ENCODE measurements around the gene ATP2C2.

- RRBS = 81% methylated on average over 2 of the region's 22 CpGs
These were observed 11.6 kb downstream of the KCNG4 start for GRCh38 chr16:84228031-84228882.

DNA sequence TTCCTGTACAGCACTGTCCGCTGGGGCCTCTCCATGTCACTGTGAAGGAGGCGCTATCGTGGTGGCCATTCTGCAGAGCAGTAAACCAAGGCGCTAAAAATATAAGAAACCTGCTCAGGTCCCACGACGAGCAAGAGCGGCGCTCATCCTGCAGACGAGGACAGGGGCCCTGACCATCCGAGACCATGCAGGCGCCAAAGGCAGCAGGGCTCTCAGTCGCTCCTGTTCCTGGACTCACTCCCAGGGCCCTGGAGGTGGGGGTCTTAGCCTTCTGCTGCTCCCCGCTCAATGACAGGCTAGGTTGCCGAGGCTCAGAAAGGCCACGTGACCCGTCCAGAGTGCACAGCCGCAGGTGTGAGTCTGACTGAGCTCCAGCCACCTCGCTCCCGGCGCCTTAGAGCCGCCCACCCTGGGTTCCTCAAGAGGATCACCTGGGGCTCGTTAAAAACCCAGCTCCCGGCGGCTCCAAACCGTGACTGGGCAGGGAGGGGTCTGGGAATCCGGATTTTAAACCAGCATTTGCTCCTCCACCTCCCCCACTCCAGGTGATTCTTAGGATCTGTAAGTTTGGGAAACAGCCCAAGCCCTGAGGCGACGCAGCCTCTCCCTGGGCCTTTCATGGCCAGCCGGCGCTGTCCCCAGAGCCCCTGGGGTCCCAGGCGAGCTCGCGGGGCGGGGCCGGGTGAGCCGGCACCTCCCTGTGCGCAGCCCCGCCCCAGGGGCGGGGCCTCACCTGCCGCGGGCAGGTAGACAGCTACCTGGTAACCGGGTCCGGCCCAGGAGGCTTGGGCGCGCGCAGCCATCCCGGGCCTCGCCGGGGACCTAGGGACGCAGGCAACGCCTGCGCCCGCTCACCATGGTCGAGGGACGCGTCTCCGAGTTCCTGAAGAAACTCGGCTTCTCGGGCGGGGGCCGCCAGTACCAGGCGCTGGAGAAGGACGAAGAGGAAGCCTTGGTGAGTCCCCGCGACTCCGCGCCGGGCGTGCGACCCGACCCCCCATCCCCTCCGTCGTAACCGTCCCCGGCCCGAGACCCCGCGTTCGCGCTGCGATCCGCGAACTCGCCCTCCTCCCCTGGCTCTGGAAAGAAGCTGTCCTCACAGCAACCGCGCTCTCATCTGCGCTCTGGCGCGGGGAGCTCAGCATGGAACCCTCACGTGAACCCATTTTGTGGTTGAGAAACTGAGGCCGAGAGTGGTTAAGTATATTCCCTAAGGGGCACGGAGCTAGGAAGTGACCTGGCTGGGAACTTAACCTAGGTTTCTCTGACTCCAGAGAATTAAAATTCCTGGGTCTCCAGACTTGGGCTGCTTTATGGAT, at the start of gene ATP2C2:
Gene ATP2C2, plus strand, starts transcription at position 779 of the 1,319 bp plus-strand sequence.
- RRBS = 12% methylated on average over 30 of the region's 92 CpGs

GRCh38 chr16:84605980-84606707, 11.7 kb downstream of the COTL1 start:
- RRBS = no CpG with 5 or more reads among the region's 11 CpGs

DNA sequence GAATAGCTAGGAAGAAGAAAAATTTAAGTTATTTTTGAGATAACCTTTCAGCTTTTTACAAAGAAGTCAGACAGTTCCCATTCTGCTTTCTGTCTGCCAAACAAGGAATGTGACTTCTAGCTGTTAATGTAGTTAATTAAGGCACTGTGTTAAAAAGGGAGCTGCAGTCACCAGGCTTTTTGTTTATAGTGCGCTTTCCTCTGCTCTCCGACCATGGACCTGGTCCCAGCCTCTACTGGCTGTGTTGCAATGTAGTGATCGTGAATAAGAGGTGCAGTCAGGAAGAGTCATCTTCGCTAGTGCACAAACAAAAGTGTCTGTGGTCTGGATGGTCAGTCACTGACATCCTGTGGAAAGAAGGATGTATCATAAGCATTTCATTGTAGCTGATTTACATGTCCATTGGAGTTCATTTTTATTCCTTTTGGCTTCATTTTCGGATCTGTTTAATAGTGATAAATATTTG, 39.9 kb downstream of the USP10 start:
- RRBS = no CpG with 5 or more reads among the region's 5 CpGs

GRCh38 chr16:84765422-84766464, 54.0 kb upstream of the CRISPLD2 start:
- RRBS = no CpG with 5 or more reads among the region's 17 CpGs

- RRBS = no CpG with 5 or more reads among the region's 11 CpGs
These were observed 43.6 kb downstream of the CRISPLD2 start for GRCh38 chr16:84863393-84863865.

DNA sequence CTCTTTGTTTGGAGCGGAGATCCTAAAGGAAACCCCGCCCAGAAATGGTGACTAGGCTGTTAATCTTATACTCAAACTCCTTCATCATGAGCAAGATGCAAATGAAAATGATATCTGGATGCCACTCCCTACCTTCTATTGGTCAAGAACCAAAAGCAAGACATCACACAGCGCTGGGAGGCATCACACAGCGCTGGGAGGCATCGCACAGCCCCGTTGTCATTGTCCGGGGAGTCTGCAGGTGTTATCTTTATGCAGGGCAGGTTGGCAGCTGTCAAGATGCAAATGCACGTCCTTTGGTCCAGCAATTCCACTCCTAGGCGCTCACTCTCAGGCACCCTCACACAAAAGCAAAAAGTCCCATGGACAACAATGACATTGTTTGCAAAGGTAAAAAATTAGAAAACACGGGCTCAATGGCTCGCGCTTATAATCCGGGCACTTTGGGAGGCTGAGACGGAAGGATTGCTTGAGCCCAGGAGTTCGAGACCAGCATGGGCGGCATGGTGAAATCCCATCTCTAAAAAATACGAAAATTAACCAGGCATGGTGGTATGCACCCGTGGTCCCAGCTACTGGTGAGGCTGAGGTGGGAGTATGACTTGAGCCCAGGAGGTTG, 80.7 kb downstream of the CRISPLD2 start:
- RRBS = no CpG with 5 or more reads among the region's 18 CpGs

- RRBS = no CpG with 5 or more reads among the region's 31 CpGs
These were observed 83.5 kb downstream of the ZDHHC7 start for GRCh38 chr16:84927612-84928458.

GRCh38 chr16:84975117-84975428, 36.3 kb downstream of the ZDHHC7 start:
- RRBS = no CpG with 5 or more reads among the region's 11 CpGs

DNA sequence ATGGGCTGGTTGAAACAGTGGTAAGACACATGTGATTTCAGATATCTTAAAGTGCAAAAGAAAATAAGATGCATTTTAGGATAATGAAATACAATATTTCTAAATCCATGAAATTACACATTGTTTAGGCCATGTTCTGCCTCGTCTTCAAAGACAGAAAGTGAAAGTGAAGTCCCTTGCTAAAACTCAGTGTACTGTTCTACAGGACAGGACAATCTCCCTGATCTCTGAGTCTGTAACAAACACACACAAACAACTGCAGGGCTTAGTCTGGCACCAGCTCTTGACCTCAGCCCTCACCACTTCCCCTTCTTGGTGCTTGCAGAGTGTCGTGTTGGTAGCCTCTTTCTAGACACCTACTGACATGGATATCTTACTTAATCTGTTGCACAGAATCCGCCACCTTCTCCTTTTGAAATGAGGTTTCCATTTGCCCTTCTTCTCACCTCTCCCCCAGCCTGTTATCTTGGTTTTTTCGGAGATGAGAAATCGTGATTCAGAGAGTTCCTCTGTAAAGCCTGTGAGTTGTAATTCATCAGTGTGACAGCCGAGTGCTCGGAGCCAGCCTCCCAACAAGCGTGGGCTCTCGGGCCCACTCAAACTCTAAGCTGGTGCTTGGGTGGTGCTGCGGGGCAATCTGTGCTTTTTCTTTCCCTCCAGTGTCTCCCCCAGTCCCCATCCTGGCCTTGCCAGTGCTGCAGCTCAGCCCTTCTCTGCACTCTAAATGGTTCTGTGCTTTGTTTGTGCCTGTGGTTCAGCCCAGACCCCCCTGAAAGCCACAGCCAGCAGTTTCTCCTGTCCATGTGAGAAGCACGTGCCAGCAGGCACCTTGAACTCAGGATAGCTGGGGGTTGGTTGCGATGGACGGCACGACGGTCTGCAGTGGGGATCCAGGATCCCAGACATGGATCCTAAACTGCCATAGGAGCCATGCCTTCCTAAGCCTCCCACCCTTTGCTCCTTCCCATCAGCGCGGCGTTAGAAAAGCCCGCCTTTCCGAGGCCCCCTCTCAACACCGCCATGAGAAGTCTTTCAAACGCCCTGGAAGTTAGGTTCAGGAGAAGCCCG, 28.0 kb downstream of the KIAA0513 start:
- RRBS = no CpG with 5 or more reads among the region's 23 CpGs

GRCh38 chr16:85093307-85094499, 18.6 kb downstream of the CIBAR2 start:
- RRBS = no CpG with 5 or more reads among the region's 25 CpGs

GRCh38 chr16:85200168-85201025, 88.1 kb upstream of the CIBAR2 start:
- RRBS = no CpG with 5 or more reads among the region's 20 CpGs

GRCh38 chr16:85322899-85323247, 210.6 kb upstream of the CIBAR2 start:
- RRBS = no CpG with 5 or more reads among the region's 11 CpGs

DNA sequence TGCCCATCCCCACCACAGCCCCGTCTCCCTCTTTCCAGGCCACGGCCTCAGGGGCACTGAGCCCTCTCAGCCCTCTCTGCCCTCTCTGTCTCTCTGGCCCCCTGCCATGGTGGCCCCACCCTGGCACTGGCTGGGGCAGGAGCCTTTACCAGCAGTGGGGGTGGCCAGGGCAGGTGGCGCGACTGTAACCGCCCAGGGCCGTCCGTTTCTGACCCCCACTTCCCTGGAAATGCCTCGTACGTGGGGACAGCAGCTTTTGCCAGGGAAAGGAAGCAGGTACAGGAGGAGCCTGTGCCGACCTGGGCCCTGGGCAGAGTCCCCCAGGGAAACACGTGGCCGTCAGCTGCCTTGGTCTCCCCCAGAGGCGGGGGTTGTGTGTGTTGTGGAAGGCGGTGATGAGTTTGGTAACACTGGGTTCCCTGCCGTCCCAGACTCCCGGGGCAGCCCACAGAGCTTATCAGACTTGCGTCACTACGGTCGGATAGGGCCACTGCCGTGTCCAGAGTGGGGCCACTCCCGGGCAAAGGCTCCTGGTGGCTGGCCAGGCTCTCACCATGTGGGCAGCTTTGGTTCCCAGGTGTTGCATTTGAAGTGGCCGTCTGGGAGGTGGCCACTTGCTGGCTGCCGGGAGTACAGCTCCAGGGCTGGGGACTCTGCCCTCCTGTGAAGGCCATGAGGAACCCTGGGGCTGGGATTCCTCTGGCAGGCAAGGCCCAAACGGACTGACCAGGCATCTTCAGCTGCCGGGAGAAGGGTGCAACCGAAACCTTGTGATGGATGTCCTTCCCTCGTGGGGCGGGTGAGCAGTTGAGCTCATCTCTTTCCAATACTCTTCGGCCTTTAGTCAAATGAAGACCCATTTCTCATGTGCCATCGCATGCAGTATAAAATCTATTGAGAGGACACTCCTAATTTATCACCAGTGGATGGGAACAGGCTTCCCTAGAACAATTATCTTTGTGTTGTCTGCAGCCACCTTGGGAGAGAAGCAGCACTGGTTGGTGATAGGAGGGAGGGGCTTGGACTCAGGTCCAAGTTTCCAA, 249.5 kb upstream of the CIBAR2 start:
- RRBS = 71% methylated on average over 6 of the region's 30 CpGs

- RRBS = 40% methylated on average over 3 of the region's 27 CpGs
These were observed 120.9 kb upstream of the GSE1 start for GRCh38 chr16:85491938-85492827.

- RRBS = no CpG with 5 or more reads among the region's 9 CpGs
These were observed 55.6 kb upstream of the GSE1 start for GRCh38 chr16:85557448-85557915.

DNA sequence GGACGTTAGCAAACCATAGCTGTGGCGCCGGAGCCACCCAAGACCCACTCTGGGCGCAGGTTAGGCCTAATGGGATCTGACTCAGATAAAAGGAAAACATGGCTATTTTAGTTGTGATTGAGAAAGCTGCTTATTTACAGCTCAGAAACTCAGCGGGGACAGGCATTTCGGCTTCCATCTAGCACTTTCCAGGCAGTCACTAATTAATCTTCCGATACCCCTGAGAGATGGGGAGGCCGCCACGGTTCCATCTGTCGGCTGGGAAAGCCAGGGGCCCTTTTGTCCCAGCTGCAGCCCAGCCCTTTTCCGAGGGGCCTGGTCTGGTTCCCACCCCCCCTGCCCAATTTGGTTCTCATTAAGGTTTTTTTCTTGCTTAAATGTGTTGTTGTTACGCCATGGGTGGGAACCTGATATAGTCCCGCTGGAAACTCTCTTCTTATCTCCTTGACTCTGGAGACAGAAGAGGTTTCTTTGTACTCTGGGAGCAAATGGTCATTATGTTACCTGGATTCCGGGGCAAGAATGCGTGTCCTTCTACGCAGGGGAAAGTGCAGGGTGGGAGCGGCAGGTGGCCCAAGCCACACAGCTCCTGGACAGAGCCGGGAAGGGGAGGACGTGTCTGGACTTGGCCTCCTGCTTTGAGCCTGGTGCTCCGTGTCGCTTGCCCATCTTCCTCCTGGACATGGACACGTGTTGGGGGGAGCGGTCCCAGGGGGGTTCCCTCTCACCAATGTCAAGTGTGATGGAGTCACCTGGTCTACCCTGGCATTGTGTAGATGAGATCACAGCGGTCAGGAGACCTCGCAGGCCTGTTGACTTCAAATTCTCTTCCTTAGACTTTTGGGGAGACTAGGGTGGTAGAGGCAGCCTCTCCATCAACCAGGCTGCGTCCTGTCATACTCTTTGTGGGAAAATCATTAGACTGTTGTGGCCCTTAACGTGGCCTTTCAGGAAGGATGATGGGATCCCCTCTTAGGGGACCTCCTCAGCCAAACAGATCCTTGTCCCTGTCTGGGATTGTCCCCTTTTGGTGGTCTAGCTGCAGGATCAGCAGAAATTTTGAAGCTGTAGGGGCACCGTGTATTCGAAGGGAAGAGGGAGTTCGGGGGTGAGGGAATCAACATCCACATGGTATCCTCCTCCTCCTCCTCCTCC, 50.7 kb upstream of the GSE1 start:
- RRBS = 97% methylated on average over 4 of the region's 30 CpGs

GRCh38 chr16:85583155-85584201, 29.6 kb upstream of the GSE1 start:
- RRBS = no CpG with 5 or more reads among the region's 27 CpGs

- RRBS = 90% methylated on average over 7 of the region's 32 CpGs
These were observed 26.9 kb upstream of the GSE1 start for GRCh38 chr16:85585988-85586760.

DNA sequence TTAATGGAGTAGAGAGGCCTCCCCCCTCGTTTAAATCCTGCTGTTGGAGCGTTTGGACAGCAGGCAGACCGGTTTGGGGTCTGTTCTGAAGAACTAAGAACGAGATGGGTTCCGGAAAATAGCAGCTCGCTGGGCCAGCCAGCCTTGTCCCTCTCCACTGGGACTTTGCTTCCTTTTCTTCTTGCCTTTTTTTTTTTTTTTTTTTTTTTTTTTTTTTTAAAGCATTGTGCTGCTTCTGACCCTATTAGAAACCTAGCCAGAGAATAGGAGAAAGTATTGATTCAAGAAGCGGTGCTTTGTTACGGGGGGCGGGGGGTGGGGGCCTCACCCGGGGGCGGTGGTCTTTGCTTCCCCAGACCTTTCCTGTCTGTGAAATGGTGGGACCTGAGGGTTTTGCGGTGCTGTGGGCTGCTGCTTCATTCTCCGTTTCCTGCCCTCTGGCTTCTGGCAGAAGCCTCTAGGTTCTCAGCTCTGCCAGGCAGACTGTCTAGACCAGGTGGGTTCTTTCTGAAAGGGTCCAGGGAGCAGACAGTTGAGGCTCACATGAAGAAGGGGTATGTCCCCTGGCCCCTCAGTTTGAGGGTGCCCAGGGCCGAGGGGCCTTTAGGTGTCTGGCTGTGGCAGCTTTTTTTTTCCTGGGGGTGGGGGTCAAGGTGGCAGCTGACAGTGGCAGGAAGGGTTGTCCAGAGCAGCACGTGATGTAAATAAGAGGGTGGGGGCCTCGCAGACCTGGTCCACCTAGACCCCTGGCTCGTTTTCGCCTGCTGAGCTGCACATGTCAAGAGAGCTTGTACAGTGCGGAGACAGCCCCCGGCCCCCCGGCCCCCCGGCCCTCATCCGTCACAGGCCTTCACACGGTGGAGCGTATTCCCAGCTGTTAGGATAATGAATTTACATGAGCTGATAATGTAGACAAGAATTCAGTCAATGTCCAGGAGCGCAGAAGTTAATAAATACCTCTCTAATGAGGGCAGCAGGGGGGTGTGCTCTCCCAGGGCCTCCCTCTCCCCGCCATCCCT, 14.0 kb downstream of the GSE1 start:
- RRBS = no CpG with 5 or more reads among the region's 27 CpGs